Measurements from ENCODE around the gene MRC1.

- PRO-cap: no peak
Observed at GRCh38 chr10:17084948-17085338, 44.7 kb downstream of the CUBN start.

GRCh38 chr10:17178938-17179599 is 22.4 kb downstream of the TRDMT1 start:
- PRO-cap: no peak

- PRO-cap: no peak
Observed at GRCh38 chr10:17201868-17202012, 268 bp upstream of the TRDMT1 start.

- PRO-cap: no peak
Observed at GRCh38 chr10:17212698-17213348, 11.4 kb upstream of the TRDMT1 start.

GRCh38 chr10:17241305-17241715 is 13.3 kb downstream of the VIM start:
- PRO-cap: no peak

- PRO-cap: unidirectional peak, plus-strand start at chr10:17616924
Observed at GRCh38 chr10:17616326-17617177, 622 bp downstream of the HACD1 start.

DNA sequence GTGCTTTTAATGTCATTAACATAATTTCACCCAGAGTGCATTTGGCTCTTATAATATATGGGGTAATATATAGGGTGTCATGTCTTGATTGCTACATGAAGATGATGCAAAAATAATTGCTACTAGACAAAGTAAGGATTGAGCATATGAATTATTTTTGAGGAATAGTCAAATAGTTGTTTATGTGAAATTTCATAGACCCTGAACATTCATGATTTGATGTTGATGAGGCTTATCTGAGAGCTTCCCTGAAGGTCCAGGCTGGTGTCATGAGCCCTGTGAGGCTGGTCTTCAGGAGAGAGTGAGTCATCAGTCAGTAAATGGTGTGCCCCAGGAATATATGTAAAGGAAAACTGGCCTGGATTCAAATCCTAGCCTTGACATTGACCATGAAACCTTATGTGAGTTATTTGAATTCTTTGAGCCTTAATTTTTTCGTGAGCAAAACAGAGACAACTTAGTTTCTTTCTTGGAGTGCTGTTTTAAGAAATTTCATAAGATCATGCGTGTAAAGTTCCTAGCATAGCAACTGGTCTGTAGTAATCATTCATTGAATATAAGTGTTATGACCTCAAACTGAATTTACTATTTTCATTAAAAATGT is 6.2 kb downstream of the TMEM236 start:
- PRO-cap: no peak

GRCh38 chr10:17808877-17809871 is at the start of gene MRC1:
Gene MRC1, plus strand, starts transcription at chr10:17809348.
- PRO-cap: no peak

GRCh38 chr10:17814822-17815593 is 5.9 kb downstream of the MRC1 start:
- PRO-cap: no peak

DNA sequence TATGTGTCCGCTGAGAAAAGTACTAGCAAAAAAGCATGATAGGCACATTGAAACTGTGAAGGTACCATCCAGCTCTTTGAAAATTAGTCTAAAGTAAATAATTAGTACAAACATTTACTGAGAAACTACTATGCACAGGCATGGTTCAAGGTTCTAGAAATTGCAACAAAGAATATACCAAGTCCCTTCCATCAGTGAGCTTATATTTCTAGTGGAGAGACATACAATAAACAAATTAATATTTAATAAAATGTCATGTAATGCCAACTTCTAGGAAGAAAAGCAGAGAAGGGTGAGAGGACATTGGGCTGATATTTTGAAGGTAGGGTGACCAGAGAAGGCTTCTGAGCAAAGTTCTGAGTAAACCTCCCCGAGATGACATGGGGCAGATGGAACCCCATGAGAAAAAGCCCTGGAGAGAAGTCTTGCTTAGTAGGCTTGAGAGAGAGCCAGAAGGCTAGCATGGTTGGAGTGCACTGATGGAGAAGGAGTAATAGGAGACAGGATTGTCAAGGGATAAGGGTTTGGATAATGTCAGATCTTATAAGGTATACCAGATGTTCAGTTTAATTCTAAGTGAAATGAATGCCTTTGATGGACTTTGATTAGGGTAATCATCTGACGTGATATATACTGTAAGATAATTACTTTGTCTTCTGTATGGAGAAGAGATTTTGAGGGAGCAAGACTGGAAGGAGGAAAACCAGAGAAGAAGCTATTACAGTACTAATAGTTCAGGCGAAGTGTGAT is 59.0 kb downstream of the CACNB2 start:
- PRO-cap: no peak

- PRO-cap: no peak
Observed at GRCh38 chr10:18215174-18215435, 74.9 kb downstream of the CACNB2 start.

DNA sequence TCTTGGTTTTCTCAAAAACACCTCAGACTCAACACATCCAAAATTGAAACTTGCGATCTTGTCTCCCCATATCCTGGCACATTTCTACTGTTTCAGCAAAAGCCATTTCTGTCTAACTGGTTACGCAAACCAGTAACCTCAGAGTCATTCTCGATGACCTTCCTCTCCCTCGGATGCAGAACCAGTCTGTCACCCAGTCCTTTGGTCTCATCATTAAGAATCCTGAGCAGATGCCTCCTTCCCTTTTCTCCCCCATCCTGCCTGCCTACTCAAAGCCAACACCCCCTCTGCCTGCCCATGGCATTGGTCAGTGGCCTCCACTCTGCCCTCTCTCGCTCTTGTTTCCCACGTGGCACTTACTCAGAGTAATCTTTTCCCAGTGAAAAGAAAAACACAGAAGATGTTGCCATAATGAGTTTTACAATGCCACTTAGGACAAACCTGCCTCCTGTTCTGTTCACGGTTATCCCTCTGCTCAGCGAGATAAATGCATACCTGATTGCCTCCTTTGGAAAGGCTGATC is 100.4 kb downstream of the CACNB2 start:
- PRO-cap: no peak

- PRO-cap: no peak
Observed at GRCh38 chr10:18312604-18313068, 172.4 kb downstream of the CACNB2 start.

GRCh38 chr10:18340368-18341224 is 200.4 kb downstream of the CACNB2 start:
- PRO-cap: no peak

GRCh38 chr10:18401713-18402214 is 249.6 kb downstream of the NSUN6 start:
- PRO-cap: no peak

- PRO-cap: no peak
Observed at GRCh38 chr10:18565854-18566881, 85.2 kb downstream of the NSUN6 start.

DNA sequence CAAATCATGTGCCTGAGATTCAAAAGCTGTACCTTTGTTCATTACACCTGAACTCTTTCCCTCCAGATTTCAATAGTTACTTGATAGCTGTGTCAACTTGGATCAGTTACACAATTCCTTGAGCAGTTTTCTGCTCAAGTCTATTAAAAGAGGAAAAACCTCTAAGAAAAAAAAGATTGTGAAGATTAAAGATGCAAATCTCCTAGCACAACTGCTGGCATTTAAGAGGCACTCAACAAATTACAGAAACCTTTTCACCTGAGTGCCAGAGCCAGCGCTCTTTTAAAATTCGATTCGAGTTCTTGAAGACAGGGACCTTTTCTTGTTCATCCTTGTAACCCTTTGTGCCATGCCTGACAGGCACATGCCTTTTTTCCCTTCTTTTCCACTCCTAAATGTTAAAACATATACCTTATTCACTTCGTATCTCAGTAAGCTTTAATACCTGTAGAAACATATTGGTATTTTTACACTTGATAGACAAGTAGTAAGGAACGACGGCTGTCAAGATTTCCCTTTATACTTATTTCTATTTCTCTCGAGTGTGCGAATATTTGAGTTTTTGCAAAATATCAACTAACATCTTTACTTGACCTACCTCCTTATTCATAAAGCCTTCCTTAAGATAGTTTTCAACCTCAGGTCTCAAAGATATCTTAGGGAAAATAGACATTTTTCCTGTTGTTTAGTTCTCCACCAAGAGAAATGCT is 701 bp downstream of the NSUN6 start:
- PRO-cap: no peak

- PRO-cap: no peak
Observed at GRCh38 chr10:19629590-19630026, 186.6 kb upstream of the PLXDC2 start.

DNA sequence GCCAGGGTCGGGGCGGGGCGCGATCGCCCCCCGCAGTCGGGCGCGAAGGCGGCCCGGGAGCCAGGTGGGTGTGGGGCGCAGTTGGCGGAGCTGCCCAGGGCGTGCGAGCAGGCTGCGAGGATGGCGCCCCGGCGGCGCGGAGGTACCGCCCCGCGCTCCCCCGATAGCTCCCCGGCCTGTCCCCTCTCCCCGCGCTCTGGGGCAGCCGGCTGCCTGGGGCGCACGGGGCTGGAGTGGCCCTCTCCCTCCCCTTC is 552 bp upstream of the PLXDC2 start:
- PRO-cap: no peak

- PRO-cap: no peak
Observed at GRCh38 chr10:19868895-19869389, 52.7 kb downstream of the PLXDC2 start.